Renal cortical epithelial cell (primary cell): Measurements from ENCODE around the gene SELL.

DNA sequence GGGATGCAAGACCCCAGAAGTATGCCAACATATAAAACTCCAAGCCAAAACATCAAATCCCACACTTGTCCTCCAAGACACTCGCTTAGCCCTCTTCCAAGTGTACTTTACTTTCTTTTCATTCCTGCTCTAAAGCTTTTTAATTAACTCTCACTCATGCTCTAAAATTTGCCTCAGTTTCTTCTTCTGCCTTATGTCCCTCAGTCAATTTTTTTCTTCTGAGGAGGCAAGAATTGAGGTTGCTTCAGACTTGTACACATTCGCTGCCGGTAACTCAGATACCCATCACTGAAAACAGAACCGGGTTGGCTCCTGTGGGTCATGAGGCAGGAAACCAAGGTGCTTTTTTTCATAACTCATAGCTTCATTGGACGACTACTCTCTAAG, 82.1 kb downstream of the TBX19 start:
- RRBS, result no CpG with 5 or more reads among the region's 5 CpGs

GRCh38 chr1:168387048-168387762, 106.5 kb downstream of the TBX19 start:
- RRBS, result no CpG with 5 or more reads among the region's 26 CpGs

DNA sequence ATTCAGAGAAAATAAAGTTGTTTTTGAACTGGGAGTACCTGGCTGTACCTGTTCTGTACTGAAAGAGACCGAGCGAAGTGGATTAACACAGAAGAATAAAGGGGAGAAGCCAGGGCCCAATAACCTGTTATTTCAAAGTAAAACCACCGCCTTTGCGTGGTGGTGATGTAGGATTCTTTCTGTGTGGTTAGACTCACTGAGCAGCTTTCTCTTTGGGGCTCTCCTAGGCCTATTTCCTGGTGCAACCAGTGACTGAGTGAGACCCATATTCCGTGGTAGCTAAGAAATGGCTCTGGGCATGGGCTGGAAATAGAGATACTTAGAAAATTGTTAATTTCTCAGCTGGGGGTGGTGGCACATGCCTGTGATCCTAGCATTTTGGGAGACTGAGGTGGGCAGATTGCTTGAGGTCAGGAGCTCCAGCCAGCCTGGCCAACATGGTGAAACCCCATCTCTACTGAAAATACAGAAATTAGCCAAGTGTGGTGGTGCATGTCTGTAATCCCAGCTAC, 99.8 kb downstream of the XCL2 start:
- RRBS, result no CpG with 5 or more reads among the region's 5 CpGs

DNA sequence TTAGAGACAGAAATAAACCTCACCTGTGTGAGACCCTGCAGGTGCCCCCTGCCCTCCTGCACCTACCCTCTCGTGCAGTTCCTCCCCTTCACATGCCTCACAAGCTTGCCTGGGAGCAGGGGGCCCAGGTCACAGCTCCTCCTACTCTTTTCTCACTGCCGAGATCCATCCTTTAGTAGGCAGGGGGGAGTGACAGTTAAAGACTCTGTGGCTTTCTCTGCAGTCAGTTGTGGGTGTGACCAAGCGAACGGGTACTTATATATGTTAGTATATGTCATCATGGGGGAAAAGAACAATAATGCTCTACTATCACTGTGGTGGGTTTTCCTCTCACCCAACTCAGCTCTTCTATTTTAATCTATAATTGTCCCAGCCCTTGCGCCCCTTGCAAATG, 23.4 kb downstream of the XCL2 start:
- RRBS, result no CpG with 5 or more reads among the region's 5 CpGs

GRCh38 chr1:168799912-168800538, 71.0 kb upstream of the DPT start:
- RRBS, result no CpG with 5 or more reads among the region's 2 CpGs

- RRBS, result no CpG with 5 or more reads among the region's 1 CpG
Measured at GRCh38 chr1:168833388-168833706, 104.3 kb upstream of the DPT start.

GRCh38 chr1:168960658-168961013, 145.9 kb upstream of the ATP1B1 start:
- RRBS, result no CpG with 5 or more reads among the region's 3 CpGs

DNA sequence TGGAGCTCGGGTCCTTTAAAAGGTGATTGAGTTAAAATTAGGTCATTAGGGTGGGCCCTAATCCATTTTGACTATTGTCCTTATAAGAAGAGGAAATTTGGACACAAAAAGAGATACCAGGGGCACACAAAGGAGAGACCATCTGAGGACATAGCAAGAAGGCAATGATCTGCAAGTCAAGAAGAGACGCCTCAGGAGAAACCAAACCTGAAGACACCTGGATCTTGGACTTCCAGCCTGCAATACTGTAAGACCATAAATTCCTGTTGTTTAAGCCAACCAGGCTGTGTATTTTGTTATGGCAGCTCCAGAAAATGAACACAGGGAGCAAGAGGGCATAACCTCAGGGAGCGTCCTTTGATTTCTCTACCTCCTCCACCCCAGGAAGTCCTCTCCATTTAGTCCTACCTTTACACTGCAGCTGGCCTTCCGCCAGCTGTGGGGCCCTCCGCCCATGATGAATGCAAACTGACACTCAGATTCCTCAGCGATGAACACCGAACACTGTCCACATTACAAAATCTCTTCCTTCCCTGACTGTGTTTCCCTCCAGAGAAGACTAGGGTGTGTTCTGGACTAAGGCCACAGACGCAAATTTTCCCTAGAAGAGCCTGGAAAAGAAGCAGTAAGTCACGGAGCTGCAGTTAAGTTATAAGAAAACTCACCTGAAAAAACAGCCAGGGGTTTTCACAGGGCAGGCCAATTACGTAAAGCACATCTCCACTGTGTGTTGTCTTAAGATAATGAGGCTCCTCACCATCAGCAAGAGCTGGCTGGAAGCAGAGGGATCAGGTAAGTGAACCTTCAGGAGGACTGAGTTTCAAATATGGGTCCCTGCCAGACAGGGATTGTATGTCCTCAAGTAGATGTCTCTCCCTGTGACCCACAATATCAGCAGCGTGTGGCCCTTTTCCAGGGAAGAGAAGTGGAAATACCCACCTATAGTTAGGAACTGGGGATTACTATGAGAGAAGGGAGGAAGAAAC, 46.5 kb upstream of the ATP1B1 start:
- RRBS, result no CpG with 5 or more reads among the region's 11 CpGs

DNA sequence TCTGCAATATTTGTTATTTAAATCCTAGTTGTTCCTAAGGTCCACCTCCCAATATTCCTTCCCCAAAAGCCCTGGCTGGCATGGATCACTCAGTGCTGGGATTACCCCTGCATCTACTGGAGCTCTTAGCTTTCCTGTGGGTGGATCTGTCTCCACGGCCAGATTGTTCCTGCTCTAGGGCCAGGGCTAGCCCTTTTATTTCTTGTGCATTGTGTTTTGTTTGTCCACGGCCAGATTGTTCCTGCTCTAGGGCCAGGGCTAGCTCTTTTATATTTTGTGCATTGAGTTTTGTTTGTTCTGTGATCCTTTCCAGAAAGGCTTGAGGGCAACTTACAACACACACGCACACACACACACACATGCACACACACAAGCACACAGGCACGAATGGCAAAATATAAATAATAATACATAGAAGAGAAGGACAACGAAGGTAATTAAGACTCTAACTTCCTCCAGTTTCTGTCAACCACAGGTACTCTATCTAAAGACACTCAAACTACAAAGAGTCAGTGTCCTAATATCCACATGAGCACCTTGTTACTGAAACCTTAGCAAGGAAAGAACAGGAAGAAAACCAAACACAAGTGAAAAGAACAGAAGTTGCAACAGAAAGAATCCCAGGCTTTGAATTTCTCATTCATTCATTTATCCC, 33.0 kb upstream of the ATP1B1 start:
- RRBS, result no CpG with 5 or more reads among the region's 5 CpGs

- RRBS, result no CpG with 5 or more reads among the region's 13 CpGs
Measured at GRCh38 chr1:169103034-169104075, 3.1 kb upstream of the ATP1B1 start.

- RRBS, result no CpG with 5 or more reads among the region's 9 CpGs
Measured at GRCh38 chr1:169104567-169105090, 1.9 kb upstream of the ATP1B1 start.

GRCh38 chr1:169126773-169127628, 20.5 kb downstream of the ATP1B1 start:
- RRBS, result no CpG with 5 or more reads among the region's 11 CpGs

DNA sequence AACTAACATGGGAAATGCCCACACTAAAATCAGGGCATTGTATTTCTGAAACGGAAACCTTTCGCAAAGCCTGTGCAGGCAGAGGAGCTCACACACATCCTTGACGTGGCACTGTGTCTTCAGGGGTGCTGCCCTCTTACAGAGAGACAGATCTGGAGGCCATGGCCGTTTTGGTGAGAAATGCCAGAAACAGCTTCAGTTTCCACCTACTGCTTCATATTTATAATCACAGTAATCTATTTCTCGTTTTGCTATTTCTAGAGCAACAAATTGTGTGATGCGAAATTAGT, 26.8 kb downstream of the ATP1B1 start:
- RRBS, result no CpG with 5 or more reads among the region's 6 CpGs

GRCh38 chr1:169401722-169402224, 25.5 kb downstream of the CCDC181 start:
- RRBS, result no CpG with 5 or more reads among the region's 10 CpGs

DNA sequence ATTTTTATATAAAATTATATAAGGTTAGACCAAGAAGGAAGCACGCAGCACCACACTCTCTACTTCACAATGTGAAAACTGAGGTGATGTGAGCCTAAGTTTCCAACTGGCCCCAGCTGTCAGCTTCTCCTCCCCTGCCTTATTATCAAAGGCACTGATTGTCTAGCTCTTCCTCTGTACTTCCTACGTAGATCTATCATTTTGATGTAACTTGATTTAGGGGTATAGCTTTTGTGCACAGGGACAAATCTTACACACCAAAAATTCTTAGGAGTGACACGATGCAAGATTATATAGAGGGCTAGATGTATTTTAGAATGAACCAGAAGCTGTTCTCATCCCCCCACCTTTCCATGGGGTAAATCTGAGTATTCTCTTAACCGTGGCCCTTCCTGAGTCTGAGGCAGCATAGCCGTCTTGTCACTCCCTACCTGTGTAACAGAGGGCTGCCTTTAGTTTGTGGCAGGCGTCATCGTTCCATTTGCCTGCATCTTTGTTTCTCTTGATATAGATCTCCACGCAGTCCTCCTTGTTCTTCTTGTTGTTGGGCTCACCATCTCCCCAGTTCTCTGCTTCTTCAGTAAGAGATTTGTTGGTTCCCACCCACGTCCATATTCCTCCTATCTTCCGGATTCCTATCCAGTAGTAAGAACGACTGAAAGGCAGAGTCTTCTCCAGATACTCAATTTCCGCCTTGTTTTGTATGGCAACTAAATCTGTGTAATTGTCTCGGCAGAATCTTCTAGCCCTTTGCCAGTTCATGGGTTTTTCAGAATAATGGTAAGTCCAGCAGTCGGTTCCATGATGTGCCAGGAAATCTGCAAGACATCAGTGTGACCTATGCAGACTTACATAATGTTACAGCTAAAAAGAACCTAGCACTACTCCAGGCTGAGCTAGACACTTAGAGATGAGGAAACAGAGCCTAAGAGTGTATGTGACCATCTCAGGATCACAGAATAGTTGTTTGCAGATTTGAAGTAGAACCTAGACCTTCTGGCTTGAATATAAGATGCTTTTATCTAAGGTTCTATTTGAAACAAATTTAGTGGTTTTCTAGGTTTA, 3.1 kb downstream of the SELL start:
- RRBS, result no CpG with 5 or more reads among the region's 14 CpGs

DNA sequence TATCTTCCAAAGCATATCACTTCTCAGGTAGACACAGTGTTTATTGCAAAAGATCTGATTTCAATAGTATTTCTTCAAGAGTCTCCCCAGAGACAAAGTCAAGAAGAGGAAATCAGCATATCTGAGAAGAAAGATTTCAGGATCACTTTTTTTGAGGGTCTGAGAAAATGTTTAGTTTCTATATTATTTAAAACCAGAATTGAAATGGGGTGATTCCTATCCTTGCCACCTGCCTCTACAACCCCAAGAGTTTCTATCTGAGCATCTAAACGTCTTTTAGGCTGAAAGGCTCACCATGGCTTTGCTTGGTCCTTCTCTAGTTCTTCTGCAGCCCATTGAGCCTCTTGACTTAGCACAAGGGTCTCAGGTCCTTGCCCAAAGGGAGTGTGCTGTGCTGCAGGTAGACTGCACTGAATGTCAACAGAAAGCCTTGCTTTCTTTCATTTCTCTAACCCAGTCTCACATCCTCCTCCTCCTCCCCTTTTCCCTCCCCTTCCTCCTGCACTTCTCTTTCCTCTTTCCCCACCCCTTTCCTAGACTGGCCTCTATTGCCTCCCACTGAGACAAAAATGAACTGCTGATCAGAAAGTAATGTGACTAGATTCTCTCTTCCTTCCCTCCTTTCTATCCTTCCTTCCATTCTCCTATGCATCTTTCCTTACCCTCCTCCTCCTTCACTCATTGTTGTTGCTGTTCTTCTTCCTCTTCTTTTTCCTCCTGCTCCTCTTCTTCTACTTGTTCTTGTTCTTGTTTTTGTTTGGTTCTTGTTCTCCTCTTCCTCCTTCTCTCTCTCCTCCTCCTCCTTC, at the start of gene SELL:
Gene SELL (minus strand): TSS at position 419 of the 806 bp plus-strand sequence.
- RRBS, result no CpG with 5 or more reads among the region's 1 CpG

GRCh38 chr1:170218312-170218793, 72.6 kb downstream of the NTMT2 start:
- RRBS, result no CpG with 5 or more reads among the region's 2 CpGs

GRCh38 chr1:170661204-170661819, 2.6 kb upstream of the PRRX1 start:
- RRBS, result 5% methylated on average over 10 of the region's 43 CpGs

DNA sequence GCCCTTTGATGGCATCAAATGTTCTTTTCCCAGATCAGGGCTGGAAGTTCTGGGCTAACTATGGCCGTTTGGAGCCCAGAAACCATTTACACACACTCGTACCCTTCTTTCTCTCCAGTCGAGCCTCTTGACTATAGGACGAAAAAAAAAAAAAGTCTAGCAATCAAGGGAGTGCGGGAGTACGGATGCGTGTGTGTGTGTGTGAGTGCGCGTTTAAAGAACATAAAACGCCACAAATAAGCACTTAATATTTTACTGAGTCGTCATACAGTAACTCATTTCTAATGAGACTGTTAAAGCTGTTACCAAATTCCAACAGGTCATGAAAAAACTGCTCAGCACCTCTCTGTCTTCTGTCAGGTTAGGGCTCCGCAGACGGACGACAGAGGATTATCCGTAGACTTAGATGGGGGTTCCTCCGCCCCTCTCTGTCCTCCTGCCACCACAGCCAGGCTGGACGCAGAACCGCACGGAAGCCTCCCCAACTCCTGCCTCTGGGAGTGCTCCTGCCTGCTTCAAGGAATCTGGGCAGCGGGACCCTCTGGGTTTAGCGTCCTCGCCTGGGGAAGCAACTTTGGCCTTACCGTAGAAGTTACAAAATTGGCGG, 2.0 kb upstream of the PRRX1 start:
- RRBS, result no CpG with 5 or more reads among the region's 24 CpGs